Pericardium (tissue), 1 donor: ENCODE measurements around a stretch of chr1.

DNA sequence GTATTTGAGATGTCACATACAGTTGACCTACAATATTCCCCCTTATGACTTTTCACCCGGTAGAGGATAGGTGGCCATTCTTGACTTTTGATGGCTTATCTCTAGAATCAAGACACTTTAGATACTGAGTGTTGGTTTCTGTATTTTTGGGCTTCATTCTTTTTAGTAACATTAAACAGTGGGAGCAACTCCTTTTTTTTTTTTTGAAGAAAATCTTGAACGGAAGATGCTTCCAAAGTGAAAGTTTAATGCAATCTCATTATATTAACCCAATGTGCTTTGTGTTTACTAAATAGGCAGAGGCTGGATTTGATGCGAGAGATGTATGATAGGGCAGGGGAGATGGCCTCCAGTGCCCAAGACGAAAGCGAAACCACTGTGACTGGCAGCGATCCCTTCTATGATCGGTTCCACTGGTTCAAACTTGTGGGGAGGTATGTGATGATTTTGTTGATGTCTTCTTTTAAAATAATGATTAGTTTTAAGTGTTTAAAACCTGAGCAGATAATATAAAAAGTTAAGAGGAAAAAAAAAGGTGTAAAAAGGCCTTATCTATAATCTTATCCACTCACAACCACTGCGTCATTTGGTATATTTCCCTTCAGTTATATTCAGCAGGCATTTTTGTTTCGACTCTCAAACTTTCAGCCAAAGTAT is 74.3 kb upstream of the PGD start:
- RRBS = no CpG with 5 or more reads among the region's 9 CpGs

GRCh38 chr1:10384250-10384589 is 14.6 kb upstream of the PGD start:
- RRBS = no CpG with 5 or more reads among the region's 7 CpGs

DNA sequence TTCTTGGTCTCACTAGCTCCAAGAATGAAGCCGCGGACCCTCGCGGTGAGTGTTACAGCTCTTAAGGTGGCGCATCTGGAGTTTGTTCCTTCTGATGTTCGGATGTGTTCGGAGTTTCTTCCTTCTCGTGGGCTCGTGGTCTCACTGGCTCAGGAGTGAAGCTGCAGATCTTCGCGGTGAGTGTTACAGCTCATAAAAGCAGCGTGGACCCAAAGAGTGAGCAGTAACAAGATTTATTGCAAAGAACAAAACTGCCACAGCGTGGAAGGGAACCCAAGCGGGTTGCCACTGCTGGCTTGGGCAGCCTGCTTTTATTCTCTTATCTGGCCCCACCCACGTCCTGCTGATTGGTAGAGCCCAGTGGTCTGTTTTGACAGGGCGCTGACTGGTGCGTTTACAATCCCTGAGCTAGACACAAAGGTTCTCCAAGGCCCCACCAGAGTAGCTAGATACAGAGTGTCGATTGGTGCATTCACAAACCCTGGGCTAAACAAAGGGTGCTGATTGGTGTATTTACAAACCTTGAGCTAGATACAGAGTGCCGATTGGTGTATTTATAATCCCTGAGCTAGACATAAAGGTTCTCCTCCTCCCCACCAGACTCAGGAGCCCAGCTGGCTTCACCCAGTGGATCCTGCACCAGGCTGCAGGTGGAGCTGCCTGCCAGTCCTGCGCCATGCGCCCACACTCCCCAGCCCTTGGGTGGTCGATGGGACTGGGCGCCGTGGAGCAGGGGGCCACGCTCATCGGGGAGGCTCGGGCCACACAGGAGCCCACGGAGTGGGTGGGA is 4.4 kb upstream of the CENPS start:
- RRBS = no CpG with 5 or more reads among the region's 28 CpGs

- RRBS = no CpG with 5 or more reads among the region's 6 CpGs
These were observed 154.0 kb downstream of the PEX14 start for GRCh38 chr1:10628723-10629151.

DNA sequence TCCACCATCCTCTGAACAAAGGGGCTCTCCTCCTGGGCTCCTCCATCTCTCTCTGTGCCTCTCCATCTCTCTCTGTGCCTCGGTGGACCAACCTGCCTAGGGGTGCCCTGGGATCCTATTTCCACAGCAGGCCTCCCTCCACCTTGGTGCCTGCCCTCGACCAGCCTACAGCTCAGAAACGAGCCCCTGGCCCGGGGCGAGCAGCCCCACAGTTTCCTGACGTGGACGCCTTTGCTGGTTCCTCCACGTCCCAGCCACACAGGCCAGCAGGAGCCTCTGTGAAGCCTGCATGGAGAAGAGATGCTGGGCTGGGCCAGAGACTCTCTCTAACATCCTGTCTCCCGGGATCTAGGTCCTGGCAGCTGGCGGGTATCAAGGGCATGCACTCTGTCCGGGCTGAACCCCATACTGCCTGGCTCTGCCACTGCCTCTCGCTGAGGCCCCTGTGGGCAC is 119.9 kb downstream of the CASZ1 start:
- RRBS = 53% methylated on average over 3 of the region's 12 CpGs

- RRBS = no CpG with 5 or more reads among the region's 7 CpGs
These were observed 85.9 kb downstream of the CASZ1 start for GRCh38 chr1:10710562-10710961.

DNA sequence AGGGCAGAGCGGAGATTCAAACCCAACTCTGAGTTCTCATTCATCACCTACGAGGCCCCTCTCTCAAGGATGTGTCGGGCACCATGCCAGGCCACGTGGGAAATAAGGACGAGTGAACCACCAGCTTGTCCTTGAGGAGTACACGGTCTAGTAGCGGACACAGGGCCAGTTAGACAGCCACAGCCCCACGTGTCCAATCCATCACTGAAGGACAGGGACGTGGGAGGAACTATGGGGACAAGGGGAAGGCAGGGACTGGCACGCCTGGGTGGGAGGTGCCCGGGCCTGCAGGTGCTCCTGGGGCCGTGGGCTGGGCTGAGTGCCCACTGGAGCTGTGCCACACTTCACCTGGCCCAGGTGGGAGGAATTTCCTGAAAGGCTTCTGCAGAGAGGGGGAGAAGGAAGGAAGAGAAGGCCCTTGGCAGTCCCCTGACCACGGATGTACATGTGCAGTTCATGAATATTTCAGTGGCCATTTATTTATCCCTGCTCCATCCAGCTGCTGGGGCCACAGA is 59.8 kb downstream of the CASZ1 start:
- RRBS = no CpG with 5 or more reads among the region's 13 CpGs

GRCh38 chr1:10754281-10754843 is 42.1 kb downstream of the CASZ1 start:
- RRBS = no CpG with 5 or more reads among the region's 15 CpGs

- RRBS = no CpG with 5 or more reads among the region's 14 CpGs
These were observed 20.1 kb downstream of the CASZ1 start for GRCh38 chr1:10776170-10776914.

- RRBS = no CpG with 5 or more reads among the region's 4 CpGs
These were observed 18.4 kb downstream of the CASZ1 start for GRCh38 chr1:10777934-10778479.

- RRBS = 8% methylated on average over 20 of the region's 37 CpGs
These were observed 39.4 kb upstream of the CASZ1 start for GRCh38 chr1:10835693-10836482.

GRCh38 chr1:10944050-10944939 is 37.6 kb downstream of the C1orf127 start:
- RRBS = no CpG with 5 or more reads among the region's 24 CpGs

DNA sequence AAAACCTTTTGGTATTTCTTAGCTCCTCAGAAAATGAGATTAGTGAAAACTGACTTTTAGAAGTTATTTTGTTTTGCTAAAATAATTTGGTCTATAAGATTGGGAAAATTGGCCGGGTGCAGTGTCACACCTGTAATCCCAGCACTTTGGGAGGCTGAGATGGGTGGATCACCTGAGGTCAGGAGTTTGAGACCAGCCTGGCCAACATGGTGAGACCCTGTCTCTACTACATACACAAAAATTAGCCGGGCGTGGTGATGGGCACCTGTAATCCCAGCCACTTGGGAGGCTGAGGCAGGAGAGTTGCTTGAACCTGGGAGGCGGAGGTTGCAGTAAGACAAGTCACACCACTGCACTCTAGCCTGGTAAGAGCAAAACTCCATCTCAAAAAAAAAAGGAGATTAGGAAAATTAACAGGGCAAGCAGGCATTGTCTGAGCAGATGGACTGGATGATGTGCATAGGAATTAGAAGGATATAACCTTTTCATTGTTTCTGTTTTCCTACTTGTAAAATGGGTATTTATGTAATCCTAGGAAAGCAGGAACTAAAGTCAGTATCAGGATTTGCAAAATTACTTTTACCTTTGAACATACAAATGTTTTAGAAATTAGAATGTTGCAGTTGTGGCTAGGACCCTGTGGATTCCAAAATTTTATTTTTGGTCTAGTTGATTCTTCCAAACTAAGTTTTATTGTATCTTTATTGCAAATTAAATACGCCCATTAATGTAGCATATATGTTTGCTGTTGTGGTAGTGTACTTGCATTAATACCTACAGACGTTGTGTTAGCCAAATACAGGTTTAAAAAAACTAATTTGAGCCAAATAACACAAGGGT is 15.6 kb downstream of the TARDBP start:
- RRBS = no CpG with 5 or more reads among the region's 6 CpGs

DNA sequence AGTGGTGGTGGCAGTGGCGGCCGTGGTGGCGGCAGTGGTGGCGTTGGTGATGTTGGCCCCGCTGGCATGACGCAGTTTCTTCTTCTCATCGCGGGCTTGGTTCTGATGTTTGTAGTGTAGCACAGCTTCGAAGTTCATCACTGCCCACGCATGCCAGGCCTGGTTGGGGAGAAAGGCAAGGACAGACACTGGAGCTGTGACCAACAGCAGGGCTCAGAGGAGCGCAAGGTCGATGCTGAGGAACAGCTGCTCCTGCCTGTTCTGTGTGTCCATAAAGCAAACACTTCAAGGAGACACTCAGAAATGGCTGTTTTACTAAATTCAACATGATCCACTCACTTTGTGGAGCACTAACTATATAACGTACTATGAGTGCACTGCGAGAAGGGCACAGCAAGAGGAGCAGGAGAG is 31.0 kb upstream of the EXOSC10 start:
- RRBS = no CpG with 5 or more reads among the region's 14 CpGs

- RRBS = no CpG with 5 or more reads among the region's 6 CpGs
These were observed 34.5 kb upstream of the EXOSC10 start for GRCh38 chr1:11134106-11134703.

- RRBS = no CpG with 5 or more reads among the region's 17 CpGs
These were observed 20.0 kb upstream of the DISP3 start for GRCh38 chr1:11458864-11459485.

- RRBS = no CpG with 5 or more reads among the region's 41 CpGs
These were observed 22.9 kb downstream of the DISP3 start for GRCh38 chr1:11501727-11502305.

DNA sequence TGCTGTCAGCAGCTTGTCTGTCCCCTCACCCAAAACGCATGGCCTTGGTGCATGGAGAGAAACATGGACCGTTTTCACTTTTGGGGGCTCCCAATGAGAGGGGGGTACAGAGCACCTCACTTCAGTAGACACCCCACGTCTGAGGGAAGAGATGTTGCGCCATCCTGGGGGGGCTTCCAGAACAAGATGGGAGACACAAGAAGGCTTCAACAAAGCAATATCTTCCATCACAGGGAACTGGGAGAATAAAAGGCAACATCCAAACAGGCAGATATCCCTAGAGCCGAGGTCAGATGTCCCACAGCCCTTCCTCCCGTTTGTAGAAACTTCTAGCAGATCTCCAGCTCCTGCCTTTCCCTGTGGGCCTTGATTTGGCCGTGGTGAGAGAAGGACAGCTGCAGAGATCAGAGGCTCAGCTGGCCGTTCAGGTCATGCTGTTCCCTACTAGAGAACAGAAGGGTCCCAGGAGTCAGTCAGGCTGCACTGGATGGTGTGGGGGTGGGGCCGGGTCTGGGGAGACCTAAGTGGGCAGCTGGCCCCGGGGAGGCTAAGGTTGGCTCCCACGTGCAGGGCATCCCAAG is 4.3 kb downstream of the PLOD1 start:
- RRBS = no CpG with 5 or more reads among the region's 11 CpGs

DNA sequence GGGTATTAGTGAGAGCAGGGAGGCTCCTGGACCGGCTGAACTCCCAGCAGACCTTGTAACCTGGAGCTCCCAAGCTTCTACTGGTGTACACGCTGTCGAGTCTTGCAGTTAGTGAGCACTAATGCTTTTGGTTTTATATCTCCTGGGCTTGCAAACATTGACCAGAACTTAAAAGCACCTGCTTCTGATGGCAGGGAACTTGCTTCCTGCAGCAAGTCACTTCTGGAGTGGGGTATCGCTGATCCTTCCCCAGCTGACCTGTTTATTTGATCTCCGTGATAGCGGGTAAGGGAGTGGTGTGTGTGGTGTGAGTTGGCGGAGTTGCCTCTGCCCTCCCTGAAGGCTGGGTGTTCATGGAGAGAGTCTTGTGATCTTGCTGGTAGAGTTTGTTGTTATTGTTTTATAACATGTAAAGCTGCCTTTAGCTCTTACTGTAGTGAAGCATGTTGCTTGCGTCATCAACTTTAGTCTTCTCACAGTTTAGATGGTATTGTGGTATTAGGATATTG is 3.8 kb downstream of the MFN2 start:
- RRBS = no CpG with 5 or more reads among the region's 8 CpGs

GRCh38 chr1:12051746-12052490 is 11.2 kb upstream of the TNFRSF8 start:
- RRBS = no CpG with 5 or more reads among the region's 13 CpGs